Cardiac atrium fibroblast (primary cell): ENCODE measurements around a stretch of chr13.

DNA sequence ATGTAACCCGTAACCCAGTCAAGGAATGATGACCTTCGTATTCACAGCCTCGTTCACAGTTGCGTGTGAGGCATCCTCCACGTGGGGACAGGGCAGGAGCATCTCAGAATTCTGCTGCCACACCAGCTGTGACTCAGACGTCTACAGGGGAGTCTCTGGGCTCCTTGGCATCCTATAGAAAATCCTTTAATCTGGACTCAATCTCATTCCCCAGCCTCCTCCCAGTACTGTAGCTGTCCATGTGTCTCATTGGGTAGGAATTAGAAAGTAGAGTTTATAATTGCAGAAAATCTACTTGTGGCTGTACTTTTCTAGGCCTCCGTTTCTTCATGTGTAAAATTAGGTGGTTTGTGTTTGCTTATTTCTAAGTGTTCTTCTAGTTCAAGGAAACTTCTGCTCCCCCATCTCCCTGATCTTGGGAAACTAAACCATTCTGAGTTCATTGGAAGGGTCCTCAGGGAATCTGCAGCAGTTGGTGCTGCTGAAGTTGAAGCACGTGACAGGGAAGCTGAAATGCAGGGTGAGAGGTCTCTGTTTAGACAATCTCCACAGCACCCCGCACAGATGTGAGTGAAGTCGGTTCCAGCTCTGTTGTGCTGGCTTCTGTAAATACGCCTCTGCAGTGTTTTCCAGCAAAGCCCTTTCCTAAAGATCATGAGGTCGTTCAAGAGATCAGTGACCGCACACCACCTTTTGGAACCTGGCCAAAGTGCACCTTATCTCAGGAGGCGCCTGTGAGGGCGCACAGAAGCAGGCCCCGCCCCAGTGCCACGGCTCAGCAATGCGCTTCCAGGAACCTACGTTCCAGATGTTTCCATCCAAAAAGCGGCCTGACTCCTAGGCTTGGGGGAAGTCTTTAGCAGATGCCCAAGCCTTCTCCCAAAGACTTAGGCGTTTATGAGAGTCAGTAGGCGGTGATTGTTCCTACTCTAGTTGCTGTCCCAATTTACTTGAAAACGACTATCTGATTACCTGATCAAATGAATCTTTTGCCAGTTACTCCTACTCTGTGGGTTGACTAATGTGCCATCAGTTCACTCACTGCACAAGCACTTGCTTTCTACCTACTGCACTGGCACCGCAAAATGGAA is 10.6 kb downstream of the CUL4A start:
- RAMPAGE, long total RNA: no peak

- RAMPAGE, long total RNA: no peak
Observed at GRCh38 chr13:113252845-113253352, 43.5 kb downstream of the CUL4A start.

DNA sequence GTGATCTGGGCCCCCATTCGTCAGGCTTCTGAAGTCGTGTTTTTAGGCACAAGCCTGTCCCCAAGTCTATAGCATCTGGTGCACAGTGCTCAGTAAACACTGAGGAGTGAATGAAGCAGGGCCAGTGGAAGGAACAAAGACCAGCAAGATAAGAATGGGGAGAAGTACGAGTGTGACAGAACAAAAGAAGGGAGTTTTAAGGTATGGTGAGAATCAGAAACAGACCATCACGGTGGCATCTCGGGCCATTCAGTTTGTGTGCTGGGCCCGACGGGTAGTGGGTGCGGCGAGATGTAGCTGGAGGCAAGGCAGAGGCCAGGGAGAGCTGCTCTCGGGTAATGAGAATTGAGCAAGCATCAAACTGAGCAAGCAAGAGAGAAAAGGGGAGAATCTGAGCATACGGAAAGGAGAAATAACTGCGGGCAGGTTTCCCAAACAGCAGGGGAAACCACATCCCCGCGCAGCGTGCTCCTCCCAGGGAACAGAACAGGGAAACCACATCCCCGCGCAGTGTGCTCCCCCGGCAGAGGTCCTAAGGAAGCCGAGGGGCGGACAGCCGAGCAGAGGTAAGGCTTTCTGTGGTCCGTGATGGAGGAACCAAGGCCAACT is 23.4 kb upstream of the LAMP1 start:
- RAMPAGE, long total RNA: no peak

- RAMPAGE, long total RNA: no peak
Observed at GRCh38 chr13:113274117-113274714, 22.8 kb upstream of the LAMP1 start.

GRCh38 chr13:113398854-113399570 is 35.1 kb upstream of the GRTP1 start:
- RAMPAGE, long total RNA: no peak

- RAMPAGE, long total RNA: no peak
Observed at GRCh38 chr13:113421558-113422248, 31.6 kb downstream of the ADPRHL1 start.

- RAMPAGE, long total RNA: no peak
Observed at GRCh38 chr13:113449723-113450185, 3.5 kb downstream of the ADPRHL1 start.

DNA sequence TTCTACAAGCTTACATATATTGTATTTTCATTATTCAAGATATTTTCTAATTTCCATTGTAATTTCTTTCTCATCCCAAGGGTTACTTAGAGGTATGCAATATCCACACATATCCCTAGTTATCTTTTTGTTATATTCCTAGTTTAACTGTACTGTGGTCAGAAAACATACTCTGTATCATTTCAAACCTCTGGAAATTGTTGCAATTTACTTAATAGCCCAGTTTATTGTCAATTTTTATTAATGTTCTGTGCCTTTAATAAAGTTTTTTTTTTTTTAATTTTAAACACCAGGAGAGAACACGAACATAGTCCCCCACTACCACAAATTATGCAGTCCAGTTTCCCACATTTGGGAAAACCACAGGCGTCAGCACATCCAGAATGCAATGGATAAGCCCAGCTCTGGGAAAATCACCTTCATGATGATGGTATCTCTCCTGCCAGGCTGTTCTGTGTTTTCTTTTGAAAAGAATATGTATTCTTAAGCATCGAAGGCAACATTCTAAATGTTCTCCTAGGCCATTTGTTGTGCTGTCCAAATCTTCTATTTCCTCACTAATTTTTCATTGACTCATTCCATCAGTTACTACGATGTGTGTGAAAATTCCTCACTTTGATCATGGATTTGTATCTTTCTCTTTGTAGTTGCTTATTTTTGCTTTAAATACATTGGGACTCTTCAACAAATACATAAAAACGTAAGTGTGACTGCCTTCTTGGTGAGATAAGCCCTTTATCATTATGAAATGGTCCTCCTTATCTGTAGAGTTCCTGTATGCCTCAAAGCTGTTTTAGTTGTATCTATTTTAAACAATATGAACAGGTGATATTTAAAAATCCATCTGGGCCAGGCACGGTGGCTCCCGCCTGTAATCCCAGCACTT is 11.6 kb downstream of the DCUN1D2 start:
- RAMPAGE, long total RNA: no peak

- RAMPAGE, long total RNA: no peak
Observed at GRCh38 chr13:113607044-113607734, 22.6 kb downstream of the TFDP1 start.

DNA sequence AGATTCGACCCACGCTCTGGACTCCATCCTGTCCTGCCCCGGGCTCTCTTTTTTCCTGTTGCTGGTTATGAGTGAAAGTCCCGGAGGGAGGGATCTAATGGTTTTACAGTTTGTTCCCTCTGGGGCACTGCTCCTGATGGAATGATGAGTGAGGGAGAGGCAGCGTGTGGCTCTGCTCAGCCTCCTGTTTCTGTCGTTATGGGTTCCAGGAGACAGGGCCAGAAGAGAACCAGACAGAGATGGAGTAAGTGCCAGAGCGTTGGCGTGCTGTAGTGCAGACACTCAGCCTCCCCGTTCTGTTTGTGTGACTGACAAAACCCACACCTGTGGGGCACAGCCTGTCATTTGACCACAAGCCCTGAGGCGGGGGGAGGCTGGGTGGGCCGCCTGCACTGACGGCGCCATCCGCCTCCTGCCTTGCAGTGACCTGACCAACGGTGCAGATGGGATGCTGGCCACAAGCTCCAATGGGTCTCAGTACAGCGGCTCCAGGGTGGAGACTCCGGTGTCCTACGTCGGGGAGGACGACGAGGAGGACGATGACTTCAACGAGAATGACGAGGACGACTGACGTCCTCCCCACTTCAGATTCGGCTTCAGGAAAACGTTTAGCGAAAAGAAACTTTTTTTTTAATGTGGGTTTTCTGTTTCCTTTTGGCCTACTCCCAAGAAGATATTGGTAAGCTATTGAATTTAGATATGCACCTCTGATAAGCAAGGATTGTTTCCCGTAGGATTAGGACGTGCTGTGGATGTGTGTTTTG is 18.1 kb downstream of the ATP4B start:
- RAMPAGE, long total RNA: no peak

DNA sequence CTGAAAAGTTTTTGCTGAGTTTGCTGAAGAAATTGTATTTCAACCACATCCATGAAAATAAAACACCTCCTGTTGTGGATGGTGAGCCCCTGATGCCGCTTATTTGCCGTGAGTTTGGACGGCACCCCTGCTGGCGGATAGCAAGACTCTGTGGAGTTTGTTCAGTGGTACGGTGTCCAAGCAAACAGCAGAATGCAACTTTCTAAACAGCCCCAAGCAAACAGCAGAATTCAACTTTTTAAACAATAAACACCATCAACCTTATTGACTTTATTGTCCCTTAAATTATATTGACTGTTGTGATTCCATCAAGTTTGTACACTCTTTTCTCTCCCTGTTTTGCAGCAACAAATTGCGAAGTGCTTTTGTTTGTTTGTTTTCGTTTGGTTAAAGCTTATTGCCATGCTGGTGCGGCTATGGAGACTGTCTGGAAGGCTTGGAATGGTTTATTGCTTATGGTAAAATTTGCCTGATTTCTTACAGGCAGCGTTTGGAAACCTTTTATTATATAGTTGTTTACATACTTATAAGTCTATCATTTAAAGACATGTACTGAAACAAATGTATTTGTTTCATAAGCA is 17.4 kb downstream of the ATP4B start:
- RAMPAGE, long total RNA: no peak

GRCh38 chr13:113658268-113658697 is 285 bp upstream of the ATP4B start:
- RAMPAGE, long total RNA: no peak

- RAMPAGE, long total RNA: no peak
Observed at GRCh38 chr13:113777518-113777795, 18.4 kb downstream of the TMEM255B start.

DNA sequence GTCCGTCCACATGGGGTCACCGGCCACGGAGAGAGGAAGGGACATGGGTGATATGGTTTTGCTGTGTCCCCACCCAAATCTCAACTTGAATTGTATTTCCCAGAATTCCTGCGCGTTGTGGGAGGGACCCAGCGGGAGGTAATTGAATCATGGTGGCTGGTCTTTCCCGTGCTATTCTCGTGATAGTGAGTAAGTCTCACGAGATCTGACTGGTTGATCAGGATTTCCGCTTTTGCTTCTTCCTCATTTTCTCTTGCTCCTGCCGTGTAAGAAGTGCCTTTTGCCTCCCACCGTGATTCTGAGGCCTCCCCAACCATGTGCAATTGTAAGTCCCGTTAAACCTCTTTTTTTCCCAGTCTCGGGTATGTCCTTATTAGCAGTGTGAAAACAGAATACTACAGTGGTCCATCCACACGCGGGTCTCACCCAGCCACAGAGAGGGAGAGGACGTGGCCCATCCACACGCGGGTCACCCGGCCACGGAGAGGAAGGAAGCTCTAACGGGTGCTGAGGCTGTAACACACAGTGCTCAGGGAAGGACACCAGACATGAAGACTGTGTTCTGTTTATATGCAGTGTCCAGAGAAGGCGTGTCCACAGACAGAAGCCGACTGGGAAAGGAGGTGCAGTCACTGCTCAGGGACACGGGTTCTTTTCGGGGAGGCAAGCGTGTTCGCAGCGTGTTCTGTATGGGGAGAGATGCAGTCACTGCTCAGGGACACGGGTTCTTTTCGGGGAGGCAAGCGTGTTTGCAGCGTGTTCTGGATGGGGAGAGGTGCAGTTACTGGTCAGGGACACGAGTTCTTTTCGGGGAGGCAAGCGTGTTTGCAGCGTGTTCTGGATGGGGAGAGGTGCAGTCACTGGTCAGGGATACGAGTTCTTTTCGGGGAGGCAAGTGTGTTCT is 48.3 kb downstream of the GAS6 start:
- RAMPAGE, long total RNA: no peak

DNA sequence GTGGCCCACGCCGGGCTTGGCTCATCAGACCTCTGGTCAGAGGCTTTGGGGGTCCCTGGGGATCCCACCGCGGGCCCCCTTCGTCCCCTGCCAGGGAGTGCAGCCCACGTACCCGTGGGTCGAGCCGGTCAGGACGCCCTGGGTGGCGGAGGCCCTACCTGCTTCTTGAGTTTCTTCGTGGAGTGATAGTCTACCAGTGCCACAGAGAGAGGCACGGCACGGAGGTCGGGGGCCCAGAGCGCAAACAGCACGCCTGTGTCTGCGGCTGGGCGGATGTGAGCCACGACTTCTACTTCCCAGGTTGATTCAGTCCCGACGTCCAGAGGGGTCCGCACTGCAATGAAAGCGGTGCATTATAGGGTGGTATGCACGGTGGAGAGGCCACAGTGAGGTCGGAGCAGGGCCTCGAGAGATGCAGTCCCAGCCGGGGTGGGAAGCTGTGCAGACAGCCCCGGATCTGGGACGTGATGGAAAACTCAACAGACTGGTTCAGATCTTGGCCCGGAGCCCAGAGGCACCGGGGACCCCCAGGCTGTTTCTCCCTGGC is 40.6 kb downstream of the GAS6 start:
- RAMPAGE, long total RNA: no peak

GRCh38 chr13:113857912-113858516 is 5.9 kb downstream of the GAS6 start:
- RAMPAGE, long total RNA: no peak

- RAMPAGE, long total RNA: no peak
Observed at GRCh38 chr13:113989135-113989907, 15.4 kb upstream of the C13orf46 start.

- RAMPAGE, long total RNA: no peak
Observed at GRCh38 chr13:114122129-114122675, 10.2 kb downstream of the RASA3 start.

- RAMPAGE, long total RNA: no peak
Observed at GRCh38 chr13:114196081-114196688, 17.1 kb downstream of the CFAP97D2 start.